HT1080 (cell line): ENCODE measurements around a stretch of chr13.

DNA sequence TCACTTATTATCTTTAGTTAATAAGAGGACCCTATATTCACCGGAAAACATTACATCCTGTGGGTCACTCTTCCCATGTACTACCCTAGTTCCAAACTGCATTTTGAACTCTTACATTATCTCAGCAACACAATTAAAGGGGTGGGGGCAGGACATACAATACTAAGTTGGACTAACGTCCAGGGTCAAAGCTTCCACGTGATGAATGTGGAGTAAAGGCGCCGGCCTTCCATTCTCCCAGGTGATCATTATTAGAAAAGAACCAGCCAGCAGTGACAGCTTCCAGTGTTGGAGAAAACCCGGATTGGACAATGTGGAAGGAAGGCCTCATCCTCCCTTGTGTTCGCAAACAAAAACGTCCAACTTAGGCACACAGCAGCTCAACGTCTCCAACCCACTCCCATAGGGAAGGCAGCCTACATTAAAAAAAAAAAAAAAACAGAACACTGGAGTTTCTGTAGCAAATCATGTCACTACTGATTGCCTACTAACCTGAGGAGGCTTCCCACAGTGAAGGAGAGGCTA, 86.4 kb downstream of the STK24 start:
RAMPAGE:
- cytosol, long total RNA, result no peak
- long total RNA, result no peak
- nucleus, long total RNA, result no peak

DNA sequence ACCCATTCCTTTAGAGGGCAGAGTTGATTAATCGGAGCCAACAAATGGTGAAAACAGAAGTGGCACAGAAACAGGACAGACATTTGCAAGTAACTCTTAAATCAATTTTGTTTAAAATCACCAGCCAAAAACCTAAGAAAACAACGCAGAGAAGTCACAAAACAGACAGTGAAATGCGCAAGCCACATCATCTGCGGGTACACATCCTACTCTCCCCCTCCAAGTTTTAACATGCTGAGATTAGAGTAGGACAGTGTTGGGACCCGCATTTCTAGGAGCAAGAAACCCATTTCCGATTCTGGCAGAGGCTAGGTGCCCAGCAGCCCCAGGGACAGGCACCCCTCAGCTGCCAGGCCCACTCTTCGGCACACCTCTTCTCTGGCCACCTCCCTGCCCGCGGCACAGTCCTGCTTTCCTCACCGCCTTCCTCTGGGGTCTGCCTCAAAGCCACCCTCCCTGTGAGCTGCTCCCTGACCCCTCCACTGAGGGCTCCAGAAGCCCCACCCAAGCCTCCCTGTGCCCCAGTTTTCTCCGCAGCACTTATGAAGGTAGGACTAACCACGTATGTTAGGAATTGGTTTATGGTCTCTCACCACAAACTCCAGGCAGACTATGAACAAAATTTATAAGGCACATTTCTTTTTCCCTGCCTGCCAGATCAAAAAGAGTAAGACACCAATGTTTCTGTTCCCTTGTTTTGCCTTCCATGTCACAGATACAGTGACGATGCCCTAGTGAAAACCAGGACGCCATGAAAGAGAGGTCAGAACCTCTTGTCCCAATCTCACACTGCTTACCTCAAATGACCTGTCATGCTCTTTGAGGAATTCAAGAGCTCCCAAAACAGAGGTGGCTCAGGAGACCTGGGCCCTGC, 79.9 kb downstream of the STK24 start:
RAMPAGE:
- cytosol, long total RNA, result no peak
- long total RNA, result no peak
- nucleus, long total RNA, result no peak

DNA sequence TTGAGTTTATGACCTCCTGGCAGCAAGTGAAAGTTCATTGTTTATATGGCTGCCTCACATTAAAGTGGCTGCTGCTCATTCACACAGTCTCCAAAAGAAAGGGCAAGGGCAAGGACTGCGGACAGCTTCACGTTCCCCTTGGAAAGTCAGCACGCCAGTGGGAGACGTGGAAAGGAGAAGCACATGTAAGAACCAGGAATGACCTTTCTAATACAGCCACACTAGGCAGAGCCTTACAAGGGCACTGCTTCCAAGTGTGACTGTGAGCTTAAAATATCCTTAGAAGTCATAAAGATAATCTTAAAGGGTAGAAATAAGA, 73.5 kb downstream of the STK24 start:
RAMPAGE:
- cytosol, long total RNA, result no peak
- long total RNA, result no peak
- nucleus, long total RNA, result no peak

DNA sequence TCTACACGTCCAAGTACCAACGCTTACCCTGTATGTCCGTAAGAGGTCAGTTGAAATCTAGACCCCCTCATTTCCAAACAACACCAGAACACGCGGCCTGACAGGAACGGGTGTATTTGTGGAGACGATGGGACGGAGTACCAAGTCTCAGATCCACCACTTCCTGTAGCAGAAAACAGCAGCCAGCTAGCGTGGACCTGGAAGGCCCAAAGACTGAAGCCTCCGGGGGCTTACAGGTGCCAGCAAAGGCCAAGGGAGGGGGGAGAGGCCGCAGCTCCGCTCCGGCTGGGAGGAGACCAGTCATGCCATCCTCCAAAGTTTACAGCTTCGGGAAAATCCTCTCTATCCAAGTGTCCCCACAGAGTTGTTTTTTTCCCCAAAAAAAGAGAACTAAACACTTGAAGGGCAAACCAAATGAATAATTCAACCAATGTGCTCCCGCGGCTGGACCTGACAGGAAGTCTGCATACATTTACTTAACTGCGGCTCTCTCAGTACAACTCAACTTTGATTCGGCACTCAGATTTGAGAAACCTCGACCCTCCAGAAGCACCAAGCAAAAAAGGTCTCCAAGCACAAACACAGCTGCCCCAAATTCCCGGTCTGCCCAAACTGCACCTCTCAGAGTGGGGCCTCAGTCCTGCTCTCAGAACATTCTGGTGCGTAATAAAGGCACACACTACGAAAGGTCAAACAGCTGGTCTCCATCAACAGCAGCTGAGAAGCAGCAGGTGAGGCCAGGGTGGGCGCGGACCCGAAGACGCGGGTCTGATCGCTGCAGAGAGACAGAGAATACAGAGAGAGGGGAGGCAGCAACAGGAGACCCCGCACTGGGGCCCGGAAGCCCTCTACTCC, 33.9 kb downstream of the STK24 start:
RAMPAGE:
- cytosol, long total RNA, result no peak
- long total RNA, result no peak
- nucleus, long total RNA, result no peak

DNA sequence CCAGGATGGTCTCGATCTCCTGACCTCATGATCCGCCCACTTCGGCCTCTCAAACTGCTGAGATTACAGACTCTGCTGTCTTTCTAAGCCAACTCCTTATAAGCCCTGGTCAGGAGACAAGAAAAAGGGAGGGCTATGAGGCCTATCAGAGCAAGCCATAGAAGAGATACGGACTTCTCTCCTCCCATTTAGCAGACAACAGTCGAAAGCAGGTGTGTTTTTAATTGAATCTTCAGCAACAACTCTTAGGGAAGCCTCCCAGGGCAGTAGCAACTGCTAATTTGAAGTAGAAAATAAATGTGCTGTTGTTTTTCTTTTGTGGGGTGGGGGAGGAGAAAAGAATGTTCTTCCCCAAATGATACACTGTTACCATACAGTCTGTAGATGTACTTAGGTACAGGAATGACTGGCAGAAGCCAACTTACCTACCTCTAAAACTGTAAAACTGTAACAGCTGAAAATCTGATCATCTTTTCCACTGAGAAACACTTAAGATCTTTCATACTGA, 2.6 kb downstream of the STK24 start:
RAMPAGE:
- cytosol, long total RNA, result no peak
- long total RNA, result no peak
- nucleus, long total RNA, result no peak

RAMPAGE:
- cytosol, long total RNA, result no peak
- long total RNA, result no peak
- nucleus, long total RNA, result no peak
Measured at GRCh38 chr13:98648073-98648579, 71.2 kb upstream of the STK24 start.

RAMPAGE:
- cytosol, long total RNA, result no peak
- long total RNA, result no peak
- nucleus, long total RNA, result no peak
Measured at GRCh38 chr13:98784879-98785128, 32.3 kb upstream of the SLC15A1 start.

DNA sequence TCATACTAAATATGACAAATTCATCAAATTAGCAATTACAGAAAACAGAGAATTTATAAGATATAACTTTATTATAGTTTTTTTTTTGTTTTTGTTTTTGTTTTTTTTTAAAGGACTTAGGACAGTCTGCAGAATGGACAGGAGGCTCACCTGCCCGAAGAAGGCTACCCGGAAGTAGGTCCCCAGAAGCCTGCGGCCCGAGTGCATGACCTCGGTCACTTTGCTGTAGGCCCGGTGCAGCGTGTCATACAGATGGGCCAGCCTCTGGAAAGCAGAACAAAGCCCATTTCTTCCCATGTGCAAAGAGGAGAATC, 56.7 kb upstream of the SLC15A1 start:
RAMPAGE:
- cytosol, long total RNA, result no peak
- long total RNA, result no peak
- nucleus, long total RNA, result no peak

DNA sequence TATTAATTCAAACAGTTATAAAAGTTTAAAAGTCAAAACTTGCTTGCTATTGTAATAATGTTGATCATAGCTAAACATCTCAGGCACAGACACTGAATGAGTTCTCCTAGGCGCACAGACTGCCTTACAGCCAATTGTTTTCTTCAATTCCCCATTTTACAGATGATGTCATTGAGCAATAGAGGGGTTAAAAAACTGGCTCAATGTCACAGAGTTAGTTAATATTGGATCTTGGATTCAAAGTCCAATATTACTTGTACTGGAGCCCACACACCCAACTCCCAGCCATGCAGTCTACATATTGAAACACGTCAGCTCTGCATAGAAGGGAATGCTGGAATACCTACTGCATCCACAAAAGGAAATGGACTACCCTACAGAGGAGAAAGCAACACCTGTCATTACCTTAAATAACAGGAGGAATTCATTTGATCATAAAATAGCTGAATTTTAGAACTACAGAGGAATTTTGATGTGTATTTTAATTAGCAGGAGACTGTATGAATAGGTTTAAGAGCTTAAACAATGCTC, 76.2 kb upstream of the SLC15A1 start:
RAMPAGE:
- cytosol, long total RNA, result no peak
- long total RNA, result no peak
- nucleus, long total RNA, result no peak

DNA sequence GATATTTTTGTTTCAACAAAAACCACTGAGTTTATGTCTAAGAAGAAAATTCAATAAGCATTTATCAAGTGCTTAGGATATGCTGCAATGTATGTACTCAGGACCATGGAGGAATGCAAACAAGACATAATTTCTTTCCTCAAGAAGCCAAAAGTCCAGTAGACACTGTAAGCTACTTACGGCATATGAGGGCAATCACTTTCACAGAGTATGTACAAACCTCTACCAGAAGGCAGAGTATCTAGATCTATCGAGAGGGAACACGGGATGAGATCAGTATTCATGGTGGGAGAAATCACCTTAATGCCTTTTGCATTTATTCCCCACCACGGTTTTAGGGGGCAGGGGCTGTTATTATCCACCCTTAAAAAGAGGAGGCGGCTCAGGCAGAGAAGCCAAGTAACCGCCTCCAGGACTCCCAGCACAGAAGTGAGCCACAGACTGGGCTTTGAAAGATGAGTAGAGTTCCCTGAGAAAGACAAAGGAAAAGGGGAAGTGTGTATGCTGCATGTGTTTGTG, 85.3 kb downstream of the DOCK9 start:
RAMPAGE:
- cytosol, long total RNA, result no peak
- long total RNA, result no peak
- nucleus, long total RNA, result no peak

DNA sequence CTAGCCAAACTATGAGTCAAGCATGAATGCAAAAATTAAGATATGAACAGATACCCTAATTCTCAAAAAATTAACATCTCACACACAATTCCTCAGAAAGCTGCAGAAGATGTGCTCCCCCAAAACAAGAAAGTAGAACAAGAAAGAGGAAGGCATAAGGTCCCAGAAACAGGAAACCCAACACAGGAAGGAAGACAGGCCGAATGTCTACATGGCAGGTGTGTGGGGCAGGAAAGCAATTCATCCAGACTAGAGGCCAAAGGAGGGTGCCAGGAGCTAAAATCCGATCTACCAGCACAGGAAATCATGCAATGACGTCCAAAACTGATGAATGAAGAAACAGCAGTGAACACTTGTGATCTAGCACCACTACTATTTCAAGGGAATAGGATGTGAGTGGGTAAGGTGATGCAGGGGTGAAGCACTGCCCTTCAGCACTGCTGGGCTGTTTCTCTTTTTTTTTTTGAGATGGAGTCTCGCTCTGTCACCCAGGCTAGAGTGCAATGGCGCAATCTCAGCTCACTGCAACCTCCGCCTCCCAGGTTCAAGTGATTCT, 59.1 kb downstream of the DOCK9 start:
RAMPAGE:
- cytosol, long total RNA, result no peak
- long total RNA, result no peak
- nucleus, long total RNA, result no peak

DNA sequence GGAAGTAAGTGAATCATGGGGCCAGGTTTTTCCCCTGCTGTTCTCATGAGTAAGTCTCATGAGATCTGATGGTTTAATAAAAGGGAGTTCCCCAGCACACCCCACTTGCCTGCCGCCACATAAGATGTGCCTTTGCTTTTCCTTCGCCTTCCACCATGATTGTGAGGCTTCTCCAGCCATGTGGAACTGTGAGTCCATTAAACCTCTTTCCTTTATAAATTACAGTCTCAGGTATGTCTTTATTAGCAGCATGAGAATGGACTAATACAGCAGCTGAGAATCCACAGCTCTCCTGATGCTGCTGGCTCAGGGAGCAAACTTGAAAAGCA, 14.6 kb upstream of the DOCK9 start:
RAMPAGE:
- cytosol, long total RNA, result no peak
- long total RNA, result no peak
- nucleus, long total RNA, result no peak

DNA sequence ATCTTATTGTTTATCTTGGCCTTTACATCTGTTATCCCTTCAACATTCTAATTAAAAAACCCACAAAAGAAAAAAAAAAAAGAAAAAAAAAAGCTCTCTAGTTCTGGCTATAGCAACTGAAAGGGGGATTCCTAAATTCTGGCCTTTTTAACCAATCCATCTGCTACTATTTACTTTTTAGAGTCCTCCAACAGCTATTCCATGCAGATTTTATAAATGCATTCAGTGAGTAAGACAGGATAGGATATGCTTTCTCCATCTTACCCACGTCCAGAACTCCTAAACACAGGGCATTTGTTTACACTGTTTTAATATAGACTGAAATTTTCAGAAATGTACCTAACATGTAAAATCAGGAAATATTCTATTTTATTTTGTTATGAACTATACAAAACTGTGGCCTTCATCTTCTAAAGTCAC, 83.8 kb upstream of the UBAC2 start:
RAMPAGE:
- cytosol, long total RNA, result no peak
- long total RNA, result no peak
- nucleus, long total RNA, result no peak

DNA sequence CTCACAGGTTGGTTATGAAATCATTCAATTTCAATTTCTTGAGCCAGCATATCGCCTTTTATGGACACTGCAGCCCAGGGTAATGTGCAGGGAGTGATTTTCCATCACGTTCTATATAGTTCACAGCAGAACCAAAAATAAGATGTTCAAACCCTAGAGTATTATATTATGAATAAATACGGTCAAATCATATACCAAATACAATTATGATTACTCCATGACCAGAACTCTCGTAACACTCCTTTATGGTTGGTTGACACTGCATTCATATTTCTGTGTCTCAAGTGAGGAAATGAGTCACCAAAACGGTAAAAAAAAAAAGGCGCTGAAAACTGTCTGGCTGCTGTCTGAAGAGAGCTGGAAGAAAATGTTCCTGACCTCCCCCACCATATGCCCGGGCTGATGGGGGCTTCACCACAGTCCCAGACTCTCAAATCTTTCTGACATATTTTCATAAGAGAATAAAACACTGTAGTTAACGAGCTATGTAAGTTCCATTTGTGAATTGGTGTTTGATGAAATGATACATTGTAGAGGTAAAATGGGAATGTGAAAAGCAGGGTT, 75.7 kb upstream of the UBAC2 start:
RAMPAGE:
- cytosol, long total RNA, result no peak
- long total RNA, result no peak
- nucleus, long total RNA, result no peak

DNA sequence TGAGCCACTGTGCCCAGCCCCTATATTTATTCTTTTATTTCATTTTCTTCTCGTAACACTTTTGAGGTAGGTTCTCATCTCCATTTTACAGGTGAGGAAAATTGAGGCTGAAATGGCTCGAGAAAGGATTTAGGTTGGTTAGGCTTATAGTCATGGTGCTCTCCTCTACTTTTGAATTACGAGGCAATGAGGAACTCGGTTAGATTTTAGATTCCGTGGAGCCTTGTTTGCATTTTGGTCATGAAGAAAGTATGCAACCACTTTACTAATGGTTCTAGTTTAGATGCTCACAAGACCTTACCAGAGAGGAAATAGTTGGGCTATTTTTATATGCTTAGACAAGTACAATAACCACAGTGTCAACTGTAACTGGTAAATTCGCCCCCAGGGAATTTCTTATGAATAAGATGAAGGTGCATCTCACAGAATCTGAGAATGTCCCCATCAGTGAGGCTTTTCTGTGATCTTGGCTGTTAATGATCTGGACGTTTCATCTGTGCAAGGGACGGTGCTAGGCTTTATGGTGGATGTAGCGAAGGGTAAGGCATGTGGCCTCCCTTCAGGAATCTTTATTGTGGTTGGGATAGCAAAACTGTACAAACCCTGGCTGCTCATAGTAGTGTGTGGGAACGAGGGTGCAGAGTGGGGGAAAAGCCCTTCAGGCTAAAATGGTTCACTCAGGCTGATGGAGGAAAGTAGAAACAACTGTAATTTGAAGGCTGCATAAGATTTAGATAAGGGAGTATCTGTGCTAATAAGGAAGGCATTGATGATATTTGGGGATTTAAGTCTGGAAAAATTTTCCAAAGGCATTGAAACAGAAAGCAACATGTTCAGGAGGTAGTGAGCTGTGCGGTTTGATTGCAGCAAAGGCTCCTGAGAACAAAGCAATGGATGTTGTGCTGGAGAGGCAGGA, 28.2 kb downstream of the UBAC2 start:
RAMPAGE:
- cytosol, long total RNA, result no peak
- long total RNA, result no peak
- nucleus, long total RNA, result no peak

DNA sequence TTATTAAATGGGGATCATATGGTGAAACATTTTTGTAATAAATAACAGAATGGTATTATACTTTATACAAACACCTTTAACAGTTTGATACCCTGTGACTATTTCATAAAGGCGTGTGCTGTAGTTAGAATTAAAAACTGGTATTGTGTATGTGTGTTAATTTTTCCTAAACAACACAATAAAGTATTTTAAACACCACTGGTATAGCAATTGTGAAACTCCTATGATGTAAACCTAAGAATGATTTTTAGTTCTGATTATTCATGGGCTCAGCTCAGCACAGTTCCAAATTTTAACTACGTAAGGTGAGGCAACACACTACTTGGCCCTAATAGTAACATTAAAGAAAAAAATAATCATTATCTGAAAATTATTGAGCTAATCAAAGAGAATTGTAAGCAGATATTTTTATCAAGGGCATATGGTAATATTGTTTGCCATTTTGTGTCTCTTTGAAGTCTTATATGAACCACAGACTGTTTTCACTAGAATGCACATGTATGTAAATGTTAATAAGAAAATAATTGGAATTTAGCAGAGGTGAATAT, 11.8 kb upstream of the GPR18 start:
RAMPAGE:
- cytosol, long total RNA, result no peak
- long total RNA, result no peak
- nucleus, long total RNA, result no peak

GRCh38 chr13:99281296-99282404, 23.5 kb upstream of the GPR18 start:
RAMPAGE:
- cytosol, long total RNA, result no peak
- long total RNA, result no peak
- nucleus, long total RNA, result no peak

GRCh38 chr13:99296266-99297090, 10.7 kb downstream of the GPR183 start:
RAMPAGE:
- cytosol, long total RNA, result no peak
- long total RNA, result no peak
- nucleus, long total RNA, result no peak

DNA sequence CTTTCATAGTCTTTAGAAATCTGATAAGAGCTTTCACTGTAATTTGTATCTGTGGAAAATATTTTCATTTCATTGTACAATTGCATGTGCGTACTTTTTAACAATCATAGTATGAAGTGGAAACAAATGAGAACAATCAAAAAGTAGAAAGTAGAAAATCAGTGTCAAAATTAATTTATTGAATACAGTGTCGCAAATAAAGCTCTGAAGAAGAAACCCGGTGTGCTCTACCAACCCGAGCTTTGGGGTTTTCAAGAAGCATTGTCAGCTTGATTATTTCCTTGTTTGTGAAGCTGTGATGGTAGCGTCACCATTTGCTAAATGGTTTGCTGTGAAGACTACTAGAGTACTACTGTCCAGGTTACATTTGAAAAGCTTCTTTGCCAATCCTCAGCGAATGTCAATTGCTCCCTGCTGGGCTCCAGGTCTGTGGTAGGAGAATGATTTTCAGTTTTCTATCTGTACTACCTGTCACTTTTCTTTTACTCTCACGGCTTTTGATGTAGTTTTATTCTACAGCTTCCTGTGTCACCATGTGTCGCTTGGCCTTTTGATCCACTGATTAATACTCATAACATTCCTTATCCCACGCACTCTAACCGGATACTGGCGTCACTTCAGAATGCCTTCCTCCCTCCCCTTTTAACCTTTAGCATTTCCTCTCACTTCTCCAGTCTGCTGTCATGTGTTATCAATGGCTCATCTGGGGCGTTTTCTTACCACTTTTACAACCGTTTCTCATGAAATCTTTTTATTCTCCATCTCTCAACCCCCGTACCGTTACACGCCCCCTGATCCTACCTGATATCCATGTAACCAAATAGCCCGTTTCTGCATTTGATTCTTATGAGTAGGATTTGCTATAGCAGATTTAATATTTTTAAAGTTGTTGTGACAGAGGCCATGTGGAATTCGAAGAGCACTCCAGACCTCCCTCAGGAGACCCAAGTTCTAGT, 7.5 kb upstream of the GPR183 start:
RAMPAGE:
- cytosol, long total RNA, result no peak
- long total RNA, result no peak
- nucleus, long total RNA, result no peak

RAMPAGE:
- cytosol, long total RNA, result no peak
- long total RNA, result no peak
- nucleus, long total RNA, result no peak
Measured at GRCh38 chr13:99356171-99356786, 49.1 kb upstream of the GPR183 start.